NCI-H460 (cell line): ENCODE measurements around the gene CSF3.

DNA sequence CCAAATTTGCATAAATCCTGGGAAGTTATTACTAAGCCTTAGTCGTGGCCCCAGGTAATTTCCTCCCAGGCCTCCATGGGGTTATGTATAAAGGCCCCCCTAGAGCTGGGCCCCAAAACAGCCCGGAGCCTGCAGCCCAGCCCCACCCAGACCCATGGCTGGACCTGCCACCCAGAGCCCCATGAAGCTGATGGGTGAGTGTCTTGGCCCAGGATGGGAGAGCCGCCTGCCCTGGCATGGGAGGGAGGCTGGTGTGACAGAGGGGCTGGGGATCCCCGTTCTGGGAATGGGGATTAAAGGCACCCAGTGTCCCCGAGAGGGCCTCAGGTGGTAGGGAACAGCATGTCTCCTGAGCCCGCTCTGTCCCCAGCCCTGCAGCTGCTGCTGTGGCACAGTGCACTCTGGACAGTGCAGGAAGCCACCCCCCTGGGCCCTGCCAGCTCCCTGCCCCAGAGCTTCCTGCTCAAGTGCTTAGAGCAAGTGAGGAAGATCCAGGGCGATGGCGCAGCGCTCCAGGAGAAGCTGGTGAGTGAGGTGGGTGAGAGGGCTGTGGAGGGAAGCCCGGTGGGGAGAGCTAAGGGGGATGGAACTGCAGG, at the start of gene CSF3:
Gene CSF3 (plus strand): TSS at position 120 of the 596 bp plus-strand sequence.
RAMPAGE:
- cytosol, long total RNA, result no peak
- long total RNA, result no peak
- nucleus, long total RNA, result no peak

DNA sequence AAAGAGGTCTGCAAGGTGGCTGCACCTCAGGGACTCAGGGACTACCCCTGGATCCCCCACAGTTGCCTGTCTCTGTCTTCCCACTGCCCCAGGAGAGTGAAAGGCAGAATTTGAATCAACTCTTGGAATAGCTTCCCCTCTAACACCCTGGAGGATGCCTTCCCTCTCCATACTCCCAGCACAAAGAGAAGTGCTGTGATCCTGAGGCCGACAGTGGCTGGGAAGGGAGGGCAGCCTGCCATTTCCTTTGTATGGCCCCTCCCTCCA, 3.8 kb upstream of the MED24 start:
RAMPAGE:
- cytosol, long total RNA, result no peak
- long total RNA, result no peak
- nucleus, long total RNA, result no peak

GRCh38 chr17:40104351-40105317, 4.2 kb upstream of the NR1D1 start:
RAMPAGE:
- cytosol, long total RNA, result no peak
- long total RNA, result no peak
- nucleus, long total RNA, result no peak

RAMPAGE:
- cytosol, long total RNA, result no peak
- long total RNA, result no peak
- nucleus, long total RNA, result no peak
These were observed 474 bp downstream of the MSL1 start for GRCh38 chr17:40122420-40122469.

GRCh38 chr17:40149009-40149704, 8.8 kb downstream of the CASC3 start:
RAMPAGE:
- cytosol, long total RNA, result no peak
- long total RNA, result no peak
- nucleus, long total RNA, result no peak

DNA sequence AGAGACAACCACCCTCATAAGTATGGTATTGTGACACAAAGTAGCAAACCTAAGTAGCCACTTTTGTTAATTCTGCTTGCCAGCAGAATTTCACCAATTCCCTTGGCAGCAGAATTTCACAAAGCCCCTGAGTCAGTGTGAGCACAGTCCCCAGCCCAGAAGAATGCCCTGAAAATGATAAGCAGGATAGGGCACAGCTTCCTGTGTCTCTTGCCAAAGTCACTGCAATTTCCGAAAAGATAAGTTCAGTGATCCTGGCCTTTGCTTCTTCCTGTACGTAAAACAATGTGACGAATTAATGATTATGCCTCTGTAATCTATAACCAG, 16.0 kb upstream of the WIPF2 start:
RAMPAGE:
- cytosol, long total RNA, result no peak
- long total RNA, result no peak
- nucleus, long total RNA, result no peak

RAMPAGE:
- cytosol, long total RNA, result no peak
- long total RNA, result no peak
- nucleus, long total RNA, result no peak
These were observed 14.0 kb downstream of the RARA start for GRCh38 chr17:40322830-40323448.

DNA sequence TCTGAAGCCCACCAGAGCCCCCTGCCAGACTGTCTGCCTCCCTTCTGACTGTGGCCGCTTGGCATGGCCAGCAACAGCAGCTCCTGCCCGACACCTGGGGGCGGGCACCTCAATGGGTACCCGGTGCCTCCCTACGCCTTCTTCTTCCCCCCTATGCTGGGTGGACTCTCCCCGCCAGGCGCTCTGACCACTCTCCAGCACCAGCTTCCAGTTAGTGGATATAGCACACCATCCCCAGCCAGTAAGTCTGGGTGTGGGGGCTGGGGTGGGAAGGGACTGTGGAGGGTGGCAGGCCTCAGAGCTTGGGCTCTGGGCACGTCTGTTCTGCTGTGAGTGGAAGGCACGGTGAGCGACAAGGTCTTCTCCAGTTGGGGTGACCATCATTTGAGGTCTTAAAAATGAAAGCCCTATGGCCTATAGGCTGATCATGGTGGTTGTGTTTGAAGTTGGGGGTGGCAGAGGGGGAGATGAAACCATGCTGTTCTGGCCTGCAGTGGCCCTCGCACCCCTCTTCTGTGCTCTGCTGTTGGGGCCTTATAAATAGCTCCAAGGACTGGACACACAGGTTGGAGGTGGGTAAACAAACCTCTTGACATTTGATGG, 22.3 kb downstream of the RARA start:
RAMPAGE:
- cytosol, long total RNA, result no peak
- long total RNA, result no peak
- nucleus, long total RNA, result no peak

RAMPAGE:
- cytosol, long total RNA, result no peak
- long total RNA, result no peak
- nucleus, long total RNA, result no peak
These were observed 23.3 kb downstream of the GJD3 start for GRCh38 chr17:40340929-40341880.

GRCh38 chr17:40347621-40348367, 16.7 kb downstream of the GJD3 start:
RAMPAGE:
- cytosol, long total RNA, result no peak
- long total RNA, result no peak
- nucleus, long total RNA, result no peak

DNA sequence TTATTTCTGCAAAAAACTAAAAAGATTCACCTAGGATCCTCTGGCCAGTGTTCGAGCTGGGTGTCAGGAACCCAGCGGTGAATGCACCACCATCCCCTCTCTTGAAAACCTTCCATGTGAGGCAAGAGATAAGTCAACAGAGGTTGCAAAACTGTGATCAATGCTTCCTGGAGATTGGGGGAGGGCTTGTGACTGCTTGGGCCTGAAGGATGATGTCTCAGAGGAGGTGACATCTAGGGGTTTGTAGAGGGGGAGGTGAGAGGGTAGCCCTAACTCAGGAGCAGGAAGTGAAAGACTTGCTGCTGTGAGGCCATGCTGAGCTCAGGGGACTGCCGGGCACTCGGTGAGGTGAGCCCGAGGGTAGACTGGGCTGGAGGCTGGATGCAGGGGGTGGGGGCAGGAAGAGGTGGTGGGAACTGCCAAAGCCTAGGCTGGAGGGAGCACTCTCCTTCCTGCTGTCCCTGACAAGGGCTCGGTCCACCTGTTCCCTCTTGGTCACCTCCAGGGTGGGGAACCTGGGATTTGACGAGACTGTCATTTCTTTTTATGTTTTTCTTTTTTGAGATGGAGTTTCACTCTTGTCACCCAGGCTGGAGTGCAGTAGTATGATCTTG, 11.5 kb downstream of the GJD3 start:
RAMPAGE:
- cytosol, long total RNA, result no peak
- long total RNA, result no peak
- nucleus, long total RNA, result no peak

RAMPAGE:
- cytosol, long total RNA, result no peak
- long total RNA, result no peak
- nucleus, long total RNA, result no peak
These were observed 6.8 kb downstream of the GJD3 start for GRCh38 chr17:40357828-40358027.

RAMPAGE:
- cytosol, long total RNA, result no peak
- long total RNA, result no peak
- nucleus, long total RNA, result no peak
These were observed 1.0 kb downstream of the GJD3 start for GRCh38 chr17:40363139-40364240.

DNA sequence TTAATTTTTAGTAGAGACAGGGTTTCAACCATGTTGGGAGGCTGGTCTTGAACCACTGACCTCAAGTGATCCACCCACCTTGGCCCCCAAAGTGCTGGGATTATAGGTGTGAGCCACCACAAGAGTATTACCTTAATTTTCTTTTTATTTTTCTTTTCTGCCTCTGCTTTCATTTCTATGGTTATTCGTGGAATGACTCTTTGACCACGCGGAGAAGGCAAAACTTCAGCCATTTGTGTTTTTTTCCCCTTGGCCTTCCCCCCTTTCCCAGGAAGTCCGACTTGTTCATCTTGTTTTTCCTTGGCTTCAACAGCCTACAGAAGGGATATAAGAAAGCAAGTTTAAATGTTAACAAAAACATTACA, 21.6 kb downstream of the TOP2A start:
RAMPAGE:
- cytosol, long total RNA, result no peak
- long total RNA, result no peak
- nucleus, long total RNA, result no peak

RAMPAGE:
- cytosol, long total RNA, result no peak
- long total RNA, result no peak
- nucleus, long total RNA, result no peak
These were observed 19.1 kb downstream of the TOP2A start for GRCh38 chr17:40398304-40399386.

RAMPAGE:
- cytosol, long total RNA, result no peak
- long total RNA, result no peak
- nucleus, long total RNA, result no peak
These were observed 3.0 kb downstream of the TNS4 start for GRCh38 chr17:40498381-40498799.

RAMPAGE:
- cytosol, long total RNA, result no peak
- long total RNA, result no peak
- nucleus, long total RNA, result no peak
These were observed 1.7 kb downstream of the TNS4 start for GRCh38 chr17:40499434-40500335.

GRCh38 chr17:40516665-40517239, 15.3 kb upstream of the TNS4 start:
RAMPAGE:
- cytosol, long total RNA, result no peak
- long total RNA, result no peak
- nucleus, long total RNA, result no peak

DNA sequence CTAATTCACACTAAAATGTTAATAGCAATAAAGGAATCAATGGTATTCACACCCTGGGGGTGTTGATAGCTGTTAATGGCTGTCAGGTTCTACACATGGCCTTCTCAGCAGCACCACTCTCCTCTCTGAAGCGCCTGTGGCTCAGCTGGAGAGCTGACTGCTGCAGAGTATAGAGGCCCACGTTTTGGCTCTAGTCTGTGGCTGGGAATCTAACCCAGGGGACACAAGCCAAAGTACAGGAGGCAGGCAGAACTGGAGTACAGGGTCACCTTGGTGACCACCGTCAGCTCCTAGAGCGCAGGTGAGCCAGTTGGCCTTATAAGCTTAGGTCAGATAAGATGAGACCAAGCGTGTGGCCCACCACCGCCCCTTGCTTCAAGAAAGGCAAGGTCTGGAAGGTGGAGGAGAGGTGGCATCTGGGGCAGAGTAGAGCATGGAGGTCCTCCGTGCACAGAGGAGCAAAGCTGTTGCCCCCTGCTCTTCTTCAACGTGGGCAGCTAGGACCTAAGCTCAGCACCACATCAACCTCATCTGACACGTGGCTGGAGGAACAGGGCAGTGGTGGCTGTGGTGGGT, 25.4 kb downstream of the CCR7 start:
RAMPAGE:
- cytosol, long total RNA, result no peak
- long total RNA, result no peak
- nucleus, long total RNA, result no peak

GRCh38 chr17:40542105-40542583, 23.1 kb downstream of the CCR7 start:
RAMPAGE:
- cytosol, long total RNA, result no peak
- long total RNA, result no peak
- nucleus, long total RNA, result no peak